ENCODE data around the genes MYLK and CCDC14.

DNA sequence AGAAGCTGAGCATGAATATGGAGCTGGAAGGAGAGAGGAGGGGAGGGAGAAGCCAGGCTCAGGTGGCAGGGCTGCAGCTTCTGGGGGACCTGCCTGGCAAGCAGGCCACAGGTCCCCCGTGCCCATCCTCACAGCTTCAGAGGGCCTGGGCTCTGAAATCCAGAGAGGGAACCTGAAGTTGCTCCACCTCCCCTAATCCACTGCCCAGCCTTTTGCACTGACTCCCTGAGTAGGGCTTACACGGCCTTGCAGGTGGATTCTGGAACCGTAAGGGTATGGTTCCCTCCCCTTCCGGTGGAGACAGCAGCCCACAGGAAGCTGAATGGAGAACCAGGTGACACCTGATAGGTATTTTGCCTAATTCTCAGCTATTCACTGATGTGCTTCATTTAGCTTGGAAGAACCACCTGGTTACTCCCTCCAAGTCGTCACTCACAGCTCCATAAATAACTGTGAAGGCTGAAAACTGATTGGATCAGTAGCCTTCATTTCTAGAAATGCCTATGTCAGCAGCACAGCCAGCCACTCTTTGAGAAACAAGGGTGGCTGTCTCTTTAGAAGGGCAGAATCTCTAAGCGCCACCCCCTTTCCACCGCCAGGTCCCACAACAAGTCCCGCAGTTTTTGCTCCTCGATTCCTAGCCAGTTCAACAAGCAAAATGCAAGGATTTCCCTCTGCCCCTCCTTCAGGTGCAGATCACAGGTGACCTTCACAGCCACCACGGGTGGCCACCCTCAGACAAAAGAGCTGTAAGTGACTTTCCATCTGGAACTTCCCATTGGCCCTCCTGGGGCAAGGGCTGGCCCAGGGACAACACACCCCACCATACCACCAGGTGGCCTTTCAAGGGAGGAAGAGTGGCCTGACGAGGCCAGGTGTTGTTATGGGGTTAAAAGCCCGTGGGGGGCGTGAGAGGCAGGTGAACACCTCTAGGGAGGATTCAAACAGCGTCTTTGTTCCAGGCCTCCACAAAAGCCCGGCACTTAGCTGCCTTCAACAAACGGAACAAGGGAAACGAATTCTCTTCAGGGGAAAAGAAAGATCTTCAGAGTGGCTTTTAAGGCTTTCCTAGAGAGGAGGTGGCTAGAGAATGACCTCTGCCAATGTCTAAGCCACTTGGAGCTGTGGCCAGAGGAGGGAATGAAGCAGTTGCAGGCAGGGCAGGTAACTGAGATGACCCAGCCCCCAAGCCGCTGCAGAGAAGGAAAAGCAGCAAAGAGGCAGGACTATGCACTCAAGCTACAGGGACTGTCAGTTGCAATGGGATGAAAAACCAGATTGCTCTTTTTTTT is 113.0 kb downstream of the SEC22A start:
- PRO-cap, 10 experiments, result peak in 1 of 10 experiments; most common plus-strand start position 316 of the sequence (in 1); most common minus-strand start position 231 of the sequence (in 1)

DNA sequence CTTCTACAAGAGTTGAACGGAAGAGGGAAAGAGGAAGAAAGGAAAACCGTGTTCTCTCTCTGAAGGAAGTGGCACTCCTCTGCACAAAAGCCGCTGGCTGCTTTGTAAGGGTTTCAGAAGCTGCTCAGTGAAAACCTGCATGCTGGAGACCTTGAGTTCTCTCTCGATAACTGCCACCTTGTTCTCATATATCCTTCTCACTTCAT is 61.7 kb downstream of the HACD2 start:
- PRO-cap, 10 experiments, result no peak in any of the 10 experiments

DNA sequence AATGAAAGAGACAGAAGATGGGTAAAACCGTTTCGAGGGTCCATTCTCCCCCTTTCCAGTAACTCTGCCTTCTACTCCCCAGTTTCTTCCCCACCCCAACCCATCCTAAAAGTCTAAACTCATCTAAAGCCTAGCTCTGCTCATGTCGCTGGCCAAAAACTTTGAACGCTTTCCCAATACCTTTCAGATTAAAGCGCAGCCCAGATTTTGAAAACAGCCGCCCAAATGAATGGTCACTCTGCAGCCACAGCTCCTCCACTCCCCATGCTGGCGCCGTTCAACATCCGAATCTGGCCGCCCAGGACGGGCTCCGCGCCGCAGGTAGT is 668 bp downstream of the HACD2 start:
- PRO-cap, 10 experiments, result peak in 2 of 10 experiments; most common plus-strand start position 280 of the sequence (in 1); most common minus-strand start position 292 of the sequence (in 1)

- PRO-cap, 10 experiments, result peak in 7 of 10 experiments; most common plus-strand start chr3:123602439 (in 1); most common minus-strand start chr3:123602486 (in 5)
Observed at GRCh38 chr3:123602257-123602948, 17.6 kb upstream of the HACD2 start.

GRCh38 chr3:123660174-123660552 is 75.3 kb upstream of the HACD2 start:
- PRO-cap, 10 experiments, result peak in 1 of 10 experiments; most common plus-strand start chr3:123660477 (in 1); most common minus-strand start chr3:123660448 (in 1)

- PRO-cap, 10 experiments, result no peak in any of the 10 experiments
Observed at GRCh38 chr3:123698388-123699530, 113.9 kb upstream of the HACD2 start.

GRCh38 chr3:123718833-123719643 is 134.2 kb upstream of the HACD2 start:
- PRO-cap, 10 experiments, result no peak in any of the 10 experiments

DNA sequence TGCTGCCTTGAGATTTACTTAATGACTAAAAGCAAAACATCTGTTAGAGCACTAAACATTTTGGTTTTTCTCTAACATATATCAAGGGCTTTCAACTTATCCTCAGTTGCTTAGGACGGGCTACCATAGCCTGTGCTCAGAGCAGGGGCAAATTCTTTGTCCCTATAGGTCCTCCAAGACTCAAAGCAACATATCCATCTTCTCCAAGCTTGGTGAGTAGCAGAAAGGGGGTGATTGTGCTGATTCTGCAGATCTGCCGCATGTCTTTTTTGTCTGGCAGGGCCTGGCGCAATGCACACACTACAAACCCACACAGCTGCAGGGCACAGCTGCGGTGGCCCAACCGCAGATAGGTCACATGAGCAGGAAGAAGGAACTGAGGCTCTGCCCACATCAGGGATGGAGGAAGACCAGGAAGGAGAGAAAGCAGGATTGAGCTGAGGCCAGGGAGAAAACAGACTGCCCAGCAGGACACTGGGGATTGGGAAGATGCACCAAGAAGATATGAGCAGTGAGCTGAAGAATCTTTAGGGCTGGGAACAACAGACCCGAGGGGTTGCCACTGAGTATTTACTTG is 126.9 kb downstream of the MYLK start:
- PRO-cap, 10 experiments, result peak in 8 of 10 experiments; most common plus-strand start position 402 of the sequence (in 8); most common minus-strand start position 290 of the sequence (in 1)

- PRO-cap, 10 experiments, result no peak in any of the 10 experiments
Observed at GRCh38 chr3:123798485-123798904, 85.6 kb downstream of the MYLK start.

DNA sequence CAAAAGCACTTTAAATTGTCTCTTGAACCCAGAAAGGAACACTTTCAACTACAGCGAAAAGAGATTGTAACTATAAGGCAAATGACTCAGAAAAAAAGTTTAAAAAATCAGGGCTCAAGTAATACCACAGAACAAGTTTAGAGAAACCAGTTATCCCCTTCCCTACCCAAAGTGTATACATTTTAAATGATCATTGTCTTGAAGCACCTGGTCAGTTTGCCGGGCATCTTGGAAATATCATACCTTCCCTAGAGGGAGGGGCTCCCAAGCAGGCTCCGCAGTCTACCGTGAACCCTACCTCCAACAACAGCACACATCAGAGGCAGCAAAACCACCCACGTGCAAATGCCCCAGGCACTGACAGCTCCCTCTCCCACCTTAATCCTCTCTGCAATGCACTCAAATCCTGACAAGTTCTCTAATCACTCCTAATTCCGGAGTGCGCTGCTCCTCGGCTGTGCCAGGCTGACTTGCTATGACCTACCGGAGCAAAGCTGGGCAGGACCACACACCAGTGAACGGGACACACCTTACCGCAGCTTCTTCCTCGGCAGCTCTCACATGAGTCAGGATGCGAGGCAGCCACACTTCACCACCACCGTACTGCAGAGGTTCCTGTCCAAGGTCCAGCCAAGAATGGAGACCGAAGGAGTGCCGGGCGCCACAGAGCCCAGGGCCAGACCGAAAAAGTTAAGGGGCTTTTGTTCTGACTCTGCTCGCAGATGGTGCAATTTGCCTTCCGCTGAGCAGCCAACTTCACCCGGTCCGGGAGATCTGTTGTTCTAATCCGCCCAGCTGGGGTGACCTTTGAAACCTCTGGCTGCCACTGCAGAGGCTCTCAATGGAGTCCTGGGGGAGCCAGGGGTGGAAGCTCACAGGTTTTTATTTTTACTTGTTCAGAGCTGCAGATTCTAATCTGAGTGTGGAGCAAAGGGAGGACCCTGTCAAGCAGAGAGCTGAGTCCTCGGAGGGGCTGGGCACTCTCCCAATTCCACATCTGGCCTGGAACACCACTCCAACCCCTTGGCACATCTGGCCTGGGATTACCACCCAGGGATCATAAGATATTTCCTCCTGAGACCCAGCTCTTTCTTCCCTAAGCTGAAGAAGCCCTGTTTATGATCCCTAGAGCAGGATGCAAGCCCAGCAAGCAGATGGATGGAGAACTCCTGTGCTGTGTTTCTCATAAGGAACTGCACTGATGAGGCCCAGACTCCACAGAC is 84.4 kb downstream of the MYLK start:
- PRO-cap, 10 experiments, result no peak in any of the 10 experiments

GRCh38 chr3:123883406-123884931 is at the start of gene MYLK:
MYLK (minus strand) TSS chr3:123884332.
- PRO-cap, 10 experiments, result peak in 2 of 10 experiments; most common plus-strand start chr3:123884391 (in 1); most common minus-strand start chr3:123884299 (in 1)

DNA sequence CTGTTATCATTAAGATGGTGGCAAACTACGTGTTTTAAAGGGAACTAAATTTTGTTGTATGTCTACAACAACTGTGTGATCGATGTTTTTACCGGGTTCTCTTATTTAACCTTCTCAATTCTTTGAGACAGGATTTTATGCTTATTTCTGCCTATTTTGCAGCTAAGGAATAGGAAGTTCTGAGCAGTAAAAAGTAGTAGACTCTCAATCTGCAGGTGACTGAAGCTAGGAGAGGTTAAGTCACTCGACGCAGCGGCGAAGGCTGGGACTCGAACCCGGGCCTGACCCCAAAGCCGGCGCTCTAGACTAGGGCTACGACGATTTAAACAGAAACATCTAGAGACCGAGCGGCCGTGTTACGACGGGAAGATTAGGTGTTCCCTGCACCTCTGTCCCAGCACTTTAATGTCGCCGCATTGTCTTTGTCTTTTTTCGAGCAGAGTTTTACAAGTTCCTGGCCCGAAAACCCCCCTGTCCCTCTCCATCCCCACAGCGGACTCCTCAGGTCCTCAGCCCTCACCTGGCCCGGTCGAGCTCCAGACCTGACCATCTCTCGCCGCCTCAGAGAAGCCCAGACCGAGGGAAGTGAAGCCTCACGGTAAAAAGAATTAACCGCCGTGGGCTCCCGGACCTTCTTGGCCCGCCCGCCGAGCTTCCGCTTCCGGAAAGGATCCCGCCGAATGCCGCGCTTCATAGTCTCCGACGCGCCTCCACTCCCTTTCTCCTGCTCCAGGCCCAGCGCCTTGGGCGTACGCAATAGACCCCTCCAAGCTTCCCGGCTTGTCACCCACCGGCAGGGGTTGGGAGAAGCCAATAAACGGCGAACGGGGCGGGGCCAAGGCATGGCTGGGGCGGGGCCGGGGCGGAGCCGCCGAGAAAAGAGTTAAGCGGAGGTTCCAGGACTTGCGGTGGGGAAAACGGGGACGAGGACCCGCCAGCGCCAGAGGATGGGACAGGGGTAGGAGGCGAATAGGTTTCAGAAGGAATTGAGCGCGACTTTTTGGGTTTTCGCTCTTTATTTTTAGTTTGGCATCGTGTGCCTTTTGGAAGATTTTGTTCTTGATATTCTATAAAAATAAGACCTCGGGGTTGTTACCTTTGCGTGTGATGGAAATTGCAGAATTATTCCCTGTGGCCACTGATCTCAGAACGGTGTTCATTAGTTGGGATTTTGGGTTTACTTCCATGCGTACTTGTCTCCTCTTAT is at the start of gene CCDC14:
Gene CCDC14 (minus strand): TSS at position 606 of the 1,207 bp plus-strand sequence.
- PRO-cap, 10 experiments, result peak in 10 of 10 experiments; most common plus-strand start position 911 of the sequence (in 6); most common minus-strand start position 587 of the sequence (in 5)

- PRO-cap, 10 experiments, result no peak in any of the 10 experiments
Observed at GRCh38 chr3:124234757-124235277, 201.6 kb downstream of the KALRN start.

DNA sequence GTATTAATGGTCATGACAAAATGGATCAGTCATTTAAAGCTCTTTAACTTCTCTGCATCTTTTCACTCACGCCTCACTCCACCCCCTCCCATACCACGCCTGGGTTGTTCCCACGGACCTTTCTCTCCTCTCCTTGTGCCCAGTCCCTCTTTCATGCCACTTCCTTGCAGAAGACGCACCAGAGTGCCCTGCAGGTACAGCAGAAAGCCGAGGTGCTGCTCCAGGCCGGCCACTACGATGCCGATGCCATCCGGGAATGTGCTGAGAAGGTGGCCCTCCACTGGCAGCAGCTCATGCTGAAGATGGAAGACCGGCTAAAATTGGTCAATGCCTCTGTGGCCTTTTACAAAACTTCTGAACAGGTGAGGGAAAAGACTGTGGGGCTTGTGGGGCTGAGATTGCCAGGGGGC is 296.1 kb upstream of the UMPS start:
- PRO-cap, 10 experiments, result no peak in any of the 10 experiments

DNA sequence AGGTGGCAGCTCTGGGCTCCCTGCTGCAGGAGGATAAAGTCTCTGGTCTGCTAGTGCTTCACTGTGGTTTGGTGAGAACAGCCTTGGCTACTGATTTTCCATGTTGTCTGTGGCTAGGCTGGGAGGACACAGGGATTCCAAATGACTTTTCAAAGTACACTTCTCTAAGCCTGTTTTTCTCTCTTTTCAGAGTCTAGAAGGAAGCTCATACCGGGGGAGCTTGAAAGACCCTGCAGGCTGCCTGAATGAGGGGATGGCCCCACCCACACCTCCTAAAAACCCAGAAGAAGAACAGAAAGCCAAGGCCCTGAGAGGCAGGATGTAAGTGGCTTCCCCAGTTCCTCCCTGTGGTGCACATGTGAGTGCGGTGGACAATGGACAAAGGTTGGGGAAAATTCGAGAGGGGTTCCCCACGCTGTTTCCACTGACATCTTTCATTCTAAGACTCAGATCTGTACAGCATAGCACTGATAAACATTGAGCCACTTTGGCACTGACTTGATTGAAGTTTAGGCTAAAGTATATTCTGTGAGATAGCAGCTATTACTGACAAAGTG is 79.6 kb upstream of the UMPS start:
- PRO-cap, 10 experiments, result no peak in any of the 10 experiments

- PRO-cap, 10 experiments, result no peak in any of the 10 experiments
Observed at GRCh38 chr3:124690184-124690515, 40.1 kb upstream of the UMPS start.

- PRO-cap, 10 experiments, result no peak in any of the 10 experiments
Observed at GRCh38 chr3:124690516-124690792, 39.8 kb upstream of the UMPS start.

- PRO-cap, 10 experiments, result no peak in any of the 10 experiments
Observed at GRCh38 chr3:124800472-124800985, 70.3 kb downstream of the UMPS start.

DNA sequence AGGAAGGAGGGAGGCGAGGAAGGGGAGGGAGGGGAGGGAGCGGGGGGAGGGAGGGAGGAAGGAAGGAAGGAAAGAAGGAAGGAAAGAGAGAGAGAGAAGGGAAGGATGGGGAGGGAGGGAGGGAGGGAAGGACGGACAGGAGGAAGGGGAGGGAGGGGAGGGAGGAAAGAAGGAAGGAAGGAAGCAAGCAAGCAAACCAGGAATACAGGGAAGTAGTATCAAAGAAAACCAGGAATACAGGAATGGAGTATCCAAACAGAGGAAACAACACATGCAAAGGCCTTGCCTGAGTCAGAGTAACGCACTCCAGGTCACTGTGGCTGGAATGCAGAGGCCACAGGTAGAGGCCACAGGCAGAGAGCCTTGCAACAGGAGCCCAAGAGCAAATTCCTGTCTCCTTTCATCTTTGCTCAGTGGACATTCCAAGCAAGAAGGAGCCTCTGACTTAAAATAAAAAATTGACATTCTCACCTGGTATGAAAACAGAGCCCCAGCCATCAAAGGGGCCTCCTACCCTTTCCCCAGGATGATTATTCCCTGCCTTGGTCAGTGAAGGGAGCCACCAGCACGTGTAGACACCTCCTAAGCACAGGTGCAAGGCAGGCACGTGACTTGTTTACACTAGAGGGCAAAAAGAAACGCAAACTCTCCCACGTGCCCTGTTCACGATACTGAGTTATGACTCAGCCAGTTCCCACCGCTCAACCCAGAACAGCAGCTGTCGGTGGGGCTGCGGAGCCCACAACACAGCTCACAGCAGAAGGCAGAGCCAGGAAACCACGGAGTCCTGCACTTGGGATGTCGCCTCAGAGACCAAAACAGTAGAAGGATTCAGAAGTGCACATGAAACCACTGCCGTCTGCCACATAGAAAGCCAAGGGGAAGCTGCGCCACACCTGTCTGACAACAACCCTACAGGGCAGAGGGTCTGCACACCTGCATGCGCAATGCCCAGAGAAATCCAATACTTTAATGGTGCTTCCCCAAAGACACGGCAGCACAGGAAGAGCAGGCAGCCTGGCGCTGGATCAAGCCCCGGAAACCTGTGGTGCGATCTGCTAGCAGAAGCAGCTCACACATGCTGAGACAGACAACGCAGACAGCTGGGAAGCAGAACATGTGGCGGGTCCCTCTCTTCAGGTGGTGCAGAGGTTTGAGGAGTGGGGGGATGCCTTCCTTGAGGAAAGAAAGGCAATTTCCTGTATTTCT is 52.2 kb downstream of the ITGB5 start:
- PRO-cap, 10 experiments, result peak in 8 of 10 experiments; most common plus-strand start position 690 of the sequence (in 4); most common minus-strand start position 146 of the sequence (in 1)

DNA sequence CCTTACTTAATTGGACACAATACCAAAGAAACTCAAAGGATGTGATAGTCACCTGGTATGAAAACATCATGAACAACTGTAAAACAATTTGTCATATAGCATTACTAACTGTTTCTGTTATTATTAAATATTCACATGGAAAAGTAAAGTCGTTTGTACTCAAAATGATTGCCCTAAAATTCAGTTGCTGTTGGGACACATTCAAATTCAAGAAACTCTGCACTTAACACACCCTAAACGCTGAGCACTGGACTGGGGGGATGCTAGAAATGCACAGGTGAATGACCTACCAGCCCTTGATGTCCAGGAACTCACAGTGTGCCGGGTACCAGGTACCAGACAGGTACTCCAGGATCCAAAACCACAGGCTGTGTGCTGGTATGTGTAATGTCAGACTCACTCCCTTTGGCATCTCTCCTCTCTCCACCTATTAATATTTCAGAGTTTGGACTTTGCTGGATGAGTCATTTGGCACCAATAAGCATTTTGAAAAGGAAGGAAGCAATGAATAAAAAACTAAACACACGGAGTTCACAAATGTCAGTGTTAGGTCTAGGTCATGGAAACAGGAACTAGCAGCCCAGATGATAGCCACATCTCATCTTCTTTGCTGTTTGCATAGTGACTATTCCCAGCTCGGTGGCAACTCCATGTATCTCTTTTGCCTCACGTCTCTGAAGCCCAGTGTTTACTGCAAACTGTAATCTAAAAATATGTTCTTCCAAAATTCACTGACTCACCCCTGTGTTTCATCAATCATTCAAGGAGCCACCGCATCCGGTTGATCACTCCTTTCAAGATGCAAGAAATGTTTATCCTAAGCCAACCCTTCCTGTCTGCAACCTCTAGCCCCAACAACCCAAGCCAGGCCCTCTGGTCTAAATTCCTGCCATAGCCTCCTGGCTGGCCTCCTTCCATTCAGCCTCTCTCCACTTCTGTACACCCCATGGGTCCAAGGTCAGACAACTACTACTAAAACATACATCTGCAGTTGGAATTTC is 8.6 kb downstream of the ITGB5 start:
- PRO-cap, 10 experiments, result peak in 2 of 10 experiments; most common plus-strand start position 540 of the sequence (in 2); most common minus-strand start position 407 of the sequence (in 1)